HT-29 (cell line): ENCODE data around the genes PDCD1LG2 and PTPRD.

DNA sequence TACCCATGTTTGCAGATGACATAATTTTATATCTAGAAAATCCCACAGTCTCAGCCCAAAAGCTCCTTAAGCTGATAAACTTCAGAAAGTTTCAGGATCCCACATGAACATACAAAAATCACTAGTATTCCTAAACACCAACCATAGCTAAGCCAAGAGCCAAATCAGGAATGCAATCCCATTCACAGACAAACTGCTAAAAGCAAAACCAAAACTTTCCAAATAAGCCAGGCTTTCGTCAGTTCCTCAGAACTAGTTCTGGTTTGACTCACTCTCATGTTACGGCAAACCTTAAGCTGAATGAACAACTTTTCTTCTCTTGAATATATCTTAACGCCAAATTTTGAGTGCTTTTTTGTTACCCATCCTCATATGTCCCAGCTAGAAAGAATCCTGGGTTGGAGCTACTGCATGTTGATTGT, at the start of gene PDCD1LG2:
Gene PDCD1LG2, plus strand, starts transcription at position 271 of the 422 bp plus-strand sequence.
- RAMPAGE, long total RNA, result no peak

DNA sequence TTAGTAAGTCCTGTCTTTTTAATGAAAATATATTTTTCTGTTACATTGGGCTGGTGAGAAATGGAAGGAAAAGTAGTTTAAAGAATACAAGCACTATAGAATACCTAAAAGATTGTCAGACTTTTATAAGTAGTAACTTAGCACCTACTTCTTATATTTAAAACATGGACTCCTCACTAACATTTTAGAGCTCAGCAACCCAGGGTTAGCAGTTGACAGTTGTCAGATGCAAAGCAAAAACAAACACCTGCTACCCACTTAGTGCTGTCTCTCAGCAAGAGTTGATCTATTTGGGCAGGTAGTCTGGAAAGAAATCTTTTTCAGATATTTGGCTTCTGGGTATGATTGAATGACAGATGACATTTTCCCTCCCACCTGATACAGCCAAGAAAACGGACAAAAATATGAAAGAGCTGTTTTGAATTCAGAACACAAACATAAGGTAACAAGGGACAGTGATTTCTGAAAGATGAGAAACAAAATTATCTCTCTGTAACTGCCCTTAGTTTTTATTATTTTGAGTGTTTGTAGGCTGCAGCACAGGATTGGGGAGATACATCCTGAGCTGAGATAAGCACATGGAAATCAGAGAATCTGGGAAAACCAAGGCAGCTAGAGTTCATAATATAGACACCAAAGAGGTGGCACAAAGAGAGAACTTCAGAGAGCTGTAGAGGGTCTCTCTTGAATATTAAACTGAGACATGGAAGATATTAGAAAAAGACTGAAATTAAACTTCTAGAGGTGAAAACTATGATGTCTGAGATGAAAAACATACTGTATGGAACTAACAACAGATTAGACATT, 96.8 kb downstream of the ERMP1 start:
- RAMPAGE, long total RNA, result no peak

- RAMPAGE, long total RNA, result no peak
Measured at GRCh38 chr9:5818016-5818286, 15.0 kb downstream of the ERMP1 start.

- RAMPAGE, long total RNA, result no peak
Measured at GRCh38 chr9:5892331-5892910, 1.7 kb downstream of the MLANA start.

DNA sequence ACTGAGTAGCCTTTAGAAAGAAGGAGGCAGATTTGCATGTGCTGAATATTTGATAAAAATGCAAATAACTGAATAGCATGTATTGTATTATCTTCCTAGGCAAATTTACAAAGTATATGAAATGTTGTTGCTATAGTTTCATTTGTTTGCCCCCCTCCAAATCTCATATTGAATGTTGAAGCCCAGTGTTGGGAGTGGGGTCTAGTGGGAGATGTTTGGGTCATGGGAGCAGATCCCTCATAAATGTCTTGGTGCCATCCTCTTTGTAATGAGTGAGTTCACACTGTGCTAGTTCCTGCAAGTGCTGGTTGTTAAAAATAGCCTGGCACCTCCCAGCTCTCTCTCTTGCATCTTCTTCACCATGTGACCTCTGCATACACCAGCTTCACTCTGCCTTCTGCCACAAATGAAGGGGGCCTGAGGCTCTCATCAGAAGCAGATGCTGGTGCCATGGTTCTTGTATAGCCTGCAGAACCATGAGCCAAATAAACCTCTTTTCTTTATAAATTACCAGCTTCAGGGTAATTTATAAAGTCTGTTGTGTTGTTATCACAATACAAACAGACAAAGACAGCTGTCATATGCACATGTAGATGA, 74.8 kb upstream of the RANBP6 start:
- RAMPAGE, long total RNA, result no peak

GRCh38 chr9:6497858-6498609, 85.0 kb downstream of the UHRF2 start:
- RAMPAGE, long total RNA, result no peak

DNA sequence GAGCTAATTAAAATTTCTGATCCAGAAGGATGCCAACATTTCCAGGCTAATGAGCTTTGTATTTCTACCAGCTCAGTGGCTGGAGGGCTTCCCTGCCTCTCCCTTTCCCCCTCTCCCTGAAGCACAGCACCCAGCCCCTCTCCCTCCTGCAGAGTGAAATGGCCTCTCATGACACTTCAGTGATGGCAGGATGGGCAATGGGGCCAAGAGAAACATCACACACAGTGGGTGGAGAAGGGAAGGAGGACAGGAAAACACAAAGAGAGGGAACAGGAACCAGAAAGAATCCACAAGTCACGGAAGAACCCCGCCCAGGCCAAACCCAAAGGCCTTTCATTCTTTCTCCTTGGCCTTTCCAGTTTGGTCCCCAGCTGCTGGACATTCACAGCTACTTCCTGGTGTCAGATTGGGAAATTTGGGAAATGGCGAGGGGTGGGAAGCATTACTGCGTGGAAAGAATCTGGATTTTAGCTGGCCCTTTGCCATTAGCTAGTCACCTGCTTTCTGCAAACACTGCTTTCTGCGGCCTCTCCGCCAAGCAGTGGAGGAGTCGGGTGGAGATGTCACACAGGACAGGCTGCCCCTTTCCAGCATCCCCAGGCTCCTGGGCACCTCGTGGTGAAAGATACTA, 82.6 kb downstream of the GLDC start:
- RAMPAGE, long total RNA, result no peak

DNA sequence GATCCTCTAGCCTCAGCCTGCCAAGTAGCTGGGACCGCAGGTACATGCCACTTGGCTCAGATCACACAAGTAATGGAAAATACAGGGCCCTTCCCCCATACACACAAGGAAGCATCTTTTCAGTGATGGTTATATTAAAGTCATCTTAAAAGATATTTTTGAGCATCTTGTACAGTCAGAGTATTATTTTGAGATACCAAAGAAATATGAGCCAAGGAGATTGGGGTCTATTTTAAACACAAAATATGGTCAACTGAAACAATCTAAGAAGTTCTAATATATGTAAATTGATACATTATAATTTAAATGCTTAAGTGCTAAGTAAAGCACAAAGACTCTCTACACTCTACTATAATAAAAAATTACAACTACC, 59.8 kb downstream of the DMAC1 start:
- RAMPAGE, long total RNA, result no peak

DNA sequence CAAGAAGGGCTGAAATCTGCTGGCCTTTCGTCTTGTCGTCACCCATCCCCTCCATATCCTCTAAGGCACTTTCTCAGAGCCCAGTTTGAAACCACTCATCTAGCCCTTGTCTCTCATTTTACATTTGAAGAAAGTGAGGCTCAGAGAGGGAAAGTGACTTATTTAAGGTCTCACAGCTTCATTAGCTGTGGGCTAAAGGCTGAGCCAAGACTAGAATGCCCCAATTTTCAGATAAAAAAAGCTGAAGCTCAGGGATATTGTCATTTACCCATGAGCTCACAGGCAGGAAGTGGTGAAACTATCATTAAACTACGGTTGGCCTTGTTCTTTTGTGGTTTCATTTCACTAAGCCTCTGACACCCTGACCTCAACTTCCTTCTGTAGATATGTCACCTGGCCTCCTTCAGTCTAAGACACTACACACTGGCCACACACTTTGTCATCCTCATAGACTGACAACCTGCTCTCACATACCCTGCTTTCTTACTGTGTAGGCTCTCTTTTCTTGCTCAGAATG, 176.7 kb upstream of the DMAC1 start:
- RAMPAGE, long total RNA, result no peak

DNA sequence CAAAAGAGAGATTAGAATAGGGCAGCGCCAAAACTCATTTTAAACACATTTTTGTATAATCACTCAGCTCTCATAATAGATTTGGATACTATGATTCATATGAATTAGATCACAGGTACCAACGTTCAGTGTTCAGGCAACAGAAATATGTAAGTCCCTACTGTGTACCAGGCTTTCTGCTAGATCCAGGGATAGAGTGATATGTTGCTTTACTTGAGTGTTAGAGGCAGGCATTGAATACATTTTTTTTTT, 370.5 kb downstream of the PTPRD start:
- RAMPAGE, long total RNA, result no peak

- RAMPAGE, long total RNA, result no peak
Measured at GRCh38 chr9:10612492-10613433, at the start of gene PTPRD. Gene PTPRD, minus strand, starts transcription at chr9:10613002.

DNA sequence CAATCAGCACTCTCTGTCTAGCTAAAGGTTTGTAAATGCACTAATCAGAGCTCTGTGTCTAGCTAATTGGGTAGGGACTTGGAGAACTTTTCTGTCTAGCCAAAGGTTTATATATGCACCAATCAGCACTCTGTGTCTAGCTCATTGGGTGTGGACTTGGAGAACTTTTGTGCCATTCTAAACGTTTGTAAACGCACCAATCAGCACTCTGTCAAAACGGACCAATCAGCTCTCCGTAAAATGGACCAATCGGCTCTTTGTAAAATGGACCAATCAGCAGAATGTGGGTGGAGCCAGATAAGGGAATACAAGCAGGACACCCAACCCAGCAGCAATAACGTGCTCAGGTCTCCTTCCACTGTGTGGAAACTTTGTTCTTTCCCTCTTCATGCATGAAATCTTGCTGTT, 298.6 kb upstream of the PTPRD start:
- RAMPAGE, long total RNA, result no peak

GRCh38 chr9:12775431-12775639, 515 bp downstream of the LURAP1L start:
- RAMPAGE, long total RNA, result no peak

GRCh38 chr9:13432945-13433392, 153.5 kb upstream of the MPDZ start:
- RAMPAGE, long total RNA, result no peak

GRCh38 chr9:14029783-14030855, 283.8 kb downstream of the NFIB start:
- RAMPAGE, long total RNA, result no peak

DNA sequence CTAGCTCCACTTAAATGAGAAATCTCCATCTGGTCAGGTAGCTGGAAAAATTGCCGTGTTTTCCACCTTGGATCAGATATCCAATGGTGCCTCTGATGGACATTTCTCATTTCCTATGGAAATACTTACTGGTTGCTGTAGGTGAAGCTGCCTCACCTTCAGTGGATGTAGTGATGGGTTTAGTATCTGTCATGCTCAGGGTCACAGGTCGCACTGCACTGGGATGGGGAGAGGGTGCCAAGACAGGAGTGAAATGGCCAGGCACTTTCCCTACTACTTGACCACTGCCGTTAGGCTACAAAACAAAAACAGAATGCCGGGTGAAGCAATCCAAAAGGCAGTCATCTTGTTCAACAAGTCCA, 197.9 kb downstream of the NFIB start:
- RAMPAGE, long total RNA, result no peak

DNA sequence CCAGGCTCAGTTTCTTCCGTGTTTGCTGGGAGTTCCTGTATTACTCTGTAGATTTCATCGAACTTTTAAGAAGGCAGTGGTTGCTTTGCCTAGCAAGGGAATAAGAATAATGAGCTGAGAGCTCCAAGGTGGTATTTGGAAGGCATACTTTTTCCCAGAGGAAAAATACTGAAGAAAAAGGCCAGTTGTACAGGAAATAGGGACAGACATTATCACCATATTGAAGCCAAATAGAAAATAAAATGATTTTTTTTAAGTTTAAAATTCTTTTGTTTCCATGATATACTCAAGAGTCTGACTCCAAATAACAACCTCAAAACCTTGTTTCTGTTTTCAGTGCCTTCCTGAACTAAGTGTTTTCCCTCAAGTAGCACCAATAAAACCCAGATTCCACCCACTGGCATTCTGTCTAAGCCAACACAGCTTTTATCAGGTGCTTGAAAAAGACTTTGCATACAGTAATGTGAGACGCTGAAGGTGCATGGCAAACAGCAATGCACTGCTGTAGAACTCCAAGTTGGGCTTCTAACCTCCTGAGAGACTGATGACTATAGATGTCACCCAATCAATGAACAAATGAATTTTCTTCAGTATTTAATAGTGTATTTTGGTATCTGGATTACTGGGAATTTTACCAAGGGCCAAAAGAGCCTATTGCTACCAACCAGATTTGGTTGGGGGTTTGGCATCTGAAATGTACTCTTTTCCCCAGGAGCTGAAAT, 95.8 kb downstream of the NFIB start:
- RAMPAGE, long total RNA, result no peak

DNA sequence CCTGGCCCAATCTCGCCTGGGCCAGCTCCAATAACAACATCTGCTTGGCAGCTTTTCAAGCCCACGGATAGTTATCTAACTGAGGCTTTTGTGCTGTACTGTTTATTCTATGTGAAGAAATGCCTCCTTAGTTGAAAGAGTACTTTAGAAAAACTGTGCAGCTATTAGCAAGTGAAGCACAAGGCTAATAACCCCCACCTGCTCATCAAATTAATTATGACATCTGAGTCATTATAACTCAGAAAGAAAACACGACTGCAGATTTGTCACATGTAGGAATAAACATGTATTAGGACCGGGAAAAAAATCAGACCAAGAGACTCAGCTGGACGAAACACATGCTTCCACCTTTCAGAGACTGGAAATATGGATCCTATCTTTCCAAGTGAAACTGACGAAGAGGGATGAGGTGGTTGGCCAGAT, 42.7 kb downstream of the NFIB start:
- RAMPAGE, long total RNA, result no peak

DNA sequence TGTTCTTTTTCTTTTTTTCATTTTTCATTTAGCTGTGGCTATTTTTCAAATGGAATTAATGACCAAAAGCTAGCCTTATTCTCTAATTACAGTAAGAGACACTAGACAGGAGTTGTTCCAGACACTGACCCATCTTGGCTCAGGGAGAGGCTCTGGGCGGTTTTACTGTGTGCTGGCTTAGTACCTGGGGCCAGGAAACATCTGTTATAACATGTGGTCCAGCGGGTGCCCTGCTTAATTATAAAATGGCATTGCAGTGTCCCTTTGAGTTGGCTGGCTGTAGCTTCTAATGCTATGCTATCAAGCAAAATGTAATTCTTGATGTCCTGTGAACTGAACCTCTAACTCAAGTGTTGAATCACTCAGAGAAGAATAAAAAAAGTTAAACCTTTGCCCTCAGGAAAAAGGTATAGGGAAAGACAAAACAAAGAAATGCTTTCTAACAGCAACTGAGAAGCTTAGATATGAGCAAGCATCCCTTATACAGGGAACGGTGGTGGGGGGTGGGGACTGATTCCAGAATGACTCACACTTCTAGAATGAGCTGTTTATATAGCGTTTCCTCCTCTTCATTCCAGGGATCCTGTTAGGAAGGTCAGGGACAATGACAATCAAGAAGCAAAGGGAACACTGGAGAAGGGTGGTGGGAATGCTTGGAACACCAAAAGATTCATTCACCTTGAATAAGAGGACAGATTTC, 58.7 kb upstream of the NFIB start:
- RAMPAGE, long total RNA, result no peak

DNA sequence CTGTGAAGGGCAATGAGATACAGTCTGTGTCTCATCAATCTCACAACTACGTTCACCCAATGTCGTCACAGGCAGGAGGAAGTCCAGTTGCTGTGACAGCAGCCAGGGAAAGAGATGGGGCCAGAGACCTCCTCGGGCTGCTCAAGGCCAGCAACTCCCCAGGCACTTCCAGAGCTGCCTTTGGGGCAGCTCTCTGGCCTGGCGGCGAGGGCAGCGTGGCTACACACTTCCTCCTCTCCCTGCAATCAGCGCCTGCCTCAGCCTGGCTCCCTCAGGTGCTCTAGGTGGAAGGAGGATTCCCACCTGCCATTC, 159.3 kb downstream of the ZDHHC21 start:
- RAMPAGE, long total RNA, result no peak